Helper T cell (primary cell): ENCODE results near the gene WNK1.

DNA sequence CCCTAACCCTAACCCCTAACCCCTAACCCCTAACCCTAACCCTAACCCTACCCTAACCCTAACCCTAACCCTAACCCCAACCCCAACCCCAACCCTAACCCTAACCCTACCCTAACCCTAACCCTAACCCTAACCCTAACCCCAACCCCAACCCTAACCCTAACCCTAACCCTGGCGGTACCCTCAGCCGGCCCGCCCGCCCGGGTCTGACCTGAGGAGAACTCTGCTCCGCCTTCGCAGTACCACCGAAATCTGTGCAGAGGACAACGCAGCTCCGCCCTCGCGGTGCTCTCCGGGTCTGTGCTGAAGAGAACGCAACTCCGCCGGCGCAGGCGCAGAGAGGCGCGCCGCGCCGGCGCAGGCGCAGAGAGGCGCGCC, 56.2 kb upstream of the IQSEC3 start:
- PRO-cap, 2 experiments = peak in 2 of 2 experiments; most common minus-strand start position 264 of the sequence (in 2)

DNA sequence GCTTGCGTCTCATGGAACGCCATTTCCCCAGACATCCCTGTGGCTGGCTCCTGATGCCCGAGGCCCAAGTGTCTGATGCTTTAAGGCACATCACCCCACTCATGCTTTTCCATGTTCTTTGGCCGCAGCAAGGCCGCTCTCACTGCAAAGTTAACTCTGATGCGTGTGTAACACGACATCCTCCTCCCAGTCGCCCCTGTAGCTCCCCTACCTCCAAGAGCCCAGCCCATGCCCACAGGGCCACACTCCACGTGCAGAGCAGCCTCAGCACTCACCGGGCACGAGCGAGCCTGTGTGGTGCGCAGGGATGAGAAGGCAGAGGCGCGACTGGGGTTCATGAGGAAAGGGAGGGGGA, 47.5 kb upstream of the IQSEC3 start:
- PRO-cap, 2 experiments = no peak in any of the 2 experiments

- PRO-cap, 2 experiments = no peak in any of the 2 experiments
These were observed 38.1 kb downstream of the IQSEC3 start for GRCh38 chr12:104490-105316.

- PRO-cap, 2 experiments = no peak in any of the 2 experiments
These were observed 6.3 kb upstream of the B4GALNT3 start for GRCh38 chr12:453251-454094.

DNA sequence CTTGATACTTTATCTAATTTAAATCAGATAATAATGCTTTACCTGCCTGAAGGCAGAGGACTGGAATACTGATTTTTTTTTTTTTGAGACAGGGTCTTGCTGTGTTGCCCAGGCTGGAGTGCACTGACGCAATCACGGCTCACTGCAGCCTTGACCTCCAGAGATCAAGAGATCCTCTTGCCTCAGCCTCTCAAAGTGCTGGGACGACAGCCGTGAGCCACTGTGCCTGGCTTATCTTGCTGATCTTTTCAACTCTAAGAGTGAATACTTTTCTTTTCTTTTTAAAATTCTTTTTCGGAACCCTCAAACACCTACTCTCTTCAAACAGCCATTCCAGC, 688 bp upstream of the B4GALNT3 start:
- PRO-cap, 2 experiments = no peak in any of the 2 experiments

GRCh38 chr12:461381-462164, 1.8 kb downstream of the B4GALNT3 start:
- PRO-cap, 2 experiments = no peak in any of the 2 experiments

GRCh38 chr12:465955-466595, 6.3 kb downstream of the B4GALNT3 start:
- PRO-cap, 2 experiments = no peak in any of the 2 experiments

GRCh38 chr12:484213-484719, 24.5 kb downstream of the B4GALNT3 start:
- PRO-cap, 2 experiments = no peak in any of the 2 experiments

DNA sequence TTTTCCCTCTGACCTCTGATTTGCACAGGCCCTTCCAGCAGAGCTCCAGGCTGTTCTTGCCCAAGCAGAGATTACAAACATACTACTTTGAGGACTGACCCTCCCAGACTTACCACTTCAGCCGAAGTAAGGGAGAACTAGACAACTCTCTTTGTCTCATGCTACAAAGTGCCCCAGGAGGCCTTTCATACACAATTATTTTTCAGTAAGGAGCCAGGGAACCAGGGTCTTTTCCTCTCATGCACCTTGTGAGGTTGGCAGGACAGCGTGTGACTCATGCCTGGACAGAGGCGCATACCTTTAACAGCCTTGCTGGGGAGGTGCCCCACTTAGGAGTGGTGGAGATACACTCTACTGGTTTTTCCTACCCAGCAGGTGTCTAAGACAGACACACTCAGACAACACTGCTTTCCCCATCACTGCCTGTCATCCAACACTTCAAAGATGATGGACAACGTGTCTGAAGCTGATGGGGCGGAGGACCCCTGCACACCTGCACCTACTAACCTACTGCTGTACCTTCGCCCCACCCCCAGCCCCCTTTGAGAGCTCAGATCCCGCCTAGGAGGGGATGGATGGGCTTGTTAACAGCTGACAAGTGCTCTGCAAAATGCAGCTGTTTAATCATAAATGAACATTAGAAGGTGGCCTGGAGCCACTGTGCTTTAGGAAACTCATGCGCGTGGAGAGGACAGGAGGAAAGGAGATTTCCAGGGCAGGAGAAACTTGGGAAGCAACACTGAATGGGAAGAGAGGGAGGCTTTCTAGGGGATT, 49.1 kb downstream of the B4GALNT3 start:
- PRO-cap, 2 experiments = no peak in any of the 2 experiments

DNA sequence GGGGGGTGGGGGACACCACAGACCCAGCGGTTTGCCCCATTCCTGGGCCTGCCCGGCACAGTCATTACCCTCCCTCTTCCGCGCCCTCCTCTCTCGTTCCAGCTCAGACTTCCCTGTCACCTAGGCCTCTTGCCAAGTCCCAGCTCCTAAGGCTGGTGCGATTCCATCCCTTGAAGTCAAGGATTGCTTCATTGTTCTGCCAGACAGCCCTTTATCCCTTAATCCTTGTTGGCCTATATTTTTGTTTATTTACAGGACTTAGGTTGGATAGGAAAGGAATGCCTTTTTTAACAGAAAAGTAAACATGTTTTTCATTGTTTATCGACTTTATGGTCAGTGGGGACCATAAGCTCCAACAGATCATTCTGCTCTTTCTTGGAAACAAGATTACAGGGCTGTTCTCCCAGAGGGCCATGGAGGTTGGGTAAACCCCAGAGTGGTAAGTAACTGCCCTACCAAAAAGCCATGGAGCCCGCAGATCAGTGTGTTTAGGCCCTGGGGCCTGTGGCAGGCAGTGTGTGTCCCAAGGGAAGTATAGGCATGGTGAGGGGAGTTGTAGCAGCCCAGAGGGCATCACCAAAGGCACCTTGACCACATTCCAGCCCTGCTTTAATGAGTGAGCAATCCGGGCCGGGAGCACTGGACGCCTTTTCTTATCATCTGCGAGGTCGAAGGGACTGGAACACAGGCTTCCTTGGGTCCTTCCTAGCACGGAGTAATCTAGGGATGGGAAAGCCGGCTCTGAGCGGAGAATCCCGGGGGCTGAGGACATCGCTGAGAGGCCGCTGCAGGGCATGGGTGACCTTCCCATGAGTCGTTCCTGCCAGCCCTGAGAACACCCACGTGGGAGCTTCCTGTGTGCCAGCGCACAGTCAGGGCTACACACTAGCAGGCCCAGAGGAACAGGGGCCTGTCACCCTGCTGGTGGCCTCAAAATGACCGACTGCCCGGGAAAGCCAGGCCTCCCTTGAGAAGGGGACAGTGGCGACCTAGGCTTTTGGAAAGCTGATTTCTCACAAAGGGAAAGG, 91.5 kb downstream of the NINJ2 start:
- PRO-cap, 2 experiments = no peak in any of the 2 experiments

- PRO-cap, 2 experiments = no peak in any of the 2 experiments
These were observed 88.4 kb downstream of the NINJ2 start for GRCh38 chr12:574791-575314.

GRCh38 chr12:631871-632929, 31.0 kb downstream of the NINJ2 start:
- PRO-cap, 2 experiments = no peak in any of the 2 experiments

GRCh38 chr12:684509-684723, 21.2 kb upstream of the NINJ2 start:
- PRO-cap, 2 experiments = peak in 1 of 2 experiments; most common plus-strand start chr12:684628 (in 1)

GRCh38 chr12:716414-716949, 35.9 kb upstream of the WNK1 start:
- PRO-cap, 2 experiments = no peak in any of the 2 experiments

DNA sequence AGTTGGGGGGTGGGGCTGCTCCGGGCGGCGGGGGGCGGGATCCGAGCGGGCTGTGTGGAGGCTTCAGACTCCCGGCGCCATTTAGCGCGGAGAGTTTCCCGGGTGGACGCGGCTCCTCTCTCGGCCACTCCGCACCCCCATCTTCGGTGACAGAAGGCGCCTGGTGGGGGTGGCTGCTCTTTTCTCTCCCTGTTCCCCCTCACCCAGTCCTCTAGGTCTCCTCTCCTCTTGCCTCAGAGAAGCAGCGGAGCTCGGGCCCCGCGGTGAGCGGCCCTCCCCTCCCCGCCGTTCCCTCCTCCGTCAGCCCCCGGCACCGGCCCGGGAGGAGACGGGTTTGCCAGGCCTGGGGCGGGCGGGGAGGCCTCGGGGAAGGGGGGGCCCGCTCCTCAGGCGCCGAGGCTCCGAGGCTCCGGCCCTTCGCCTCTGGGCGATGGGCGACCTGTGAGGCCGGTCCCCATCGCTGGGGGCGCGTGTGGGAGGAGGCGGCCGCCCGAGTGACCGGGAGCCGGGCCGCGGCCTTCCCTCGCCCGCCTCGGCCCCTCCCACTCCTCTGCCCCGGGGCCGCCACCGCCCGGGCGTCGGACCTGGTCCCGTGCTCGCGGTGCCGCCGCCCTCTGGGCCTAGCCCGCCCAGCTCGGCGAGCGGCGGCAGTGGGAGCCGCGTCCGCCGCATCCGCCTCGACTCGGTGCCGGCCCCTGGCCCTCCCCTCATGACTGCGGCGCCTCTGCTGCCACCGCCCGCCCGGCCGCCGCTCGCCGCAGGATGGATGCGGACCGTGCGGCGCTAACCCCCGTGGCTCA, at the start of gene WNK1:
Gene WNK1, plus strand, starts transcription at position 66 of the 800 bp plus-strand sequence.
- PRO-cap, 2 experiments = peak in 2 of 2 experiments; most common plus-strand start position 80 of the sequence (in 2); most common minus-strand start position 652 of the sequence (in 2)

DNA sequence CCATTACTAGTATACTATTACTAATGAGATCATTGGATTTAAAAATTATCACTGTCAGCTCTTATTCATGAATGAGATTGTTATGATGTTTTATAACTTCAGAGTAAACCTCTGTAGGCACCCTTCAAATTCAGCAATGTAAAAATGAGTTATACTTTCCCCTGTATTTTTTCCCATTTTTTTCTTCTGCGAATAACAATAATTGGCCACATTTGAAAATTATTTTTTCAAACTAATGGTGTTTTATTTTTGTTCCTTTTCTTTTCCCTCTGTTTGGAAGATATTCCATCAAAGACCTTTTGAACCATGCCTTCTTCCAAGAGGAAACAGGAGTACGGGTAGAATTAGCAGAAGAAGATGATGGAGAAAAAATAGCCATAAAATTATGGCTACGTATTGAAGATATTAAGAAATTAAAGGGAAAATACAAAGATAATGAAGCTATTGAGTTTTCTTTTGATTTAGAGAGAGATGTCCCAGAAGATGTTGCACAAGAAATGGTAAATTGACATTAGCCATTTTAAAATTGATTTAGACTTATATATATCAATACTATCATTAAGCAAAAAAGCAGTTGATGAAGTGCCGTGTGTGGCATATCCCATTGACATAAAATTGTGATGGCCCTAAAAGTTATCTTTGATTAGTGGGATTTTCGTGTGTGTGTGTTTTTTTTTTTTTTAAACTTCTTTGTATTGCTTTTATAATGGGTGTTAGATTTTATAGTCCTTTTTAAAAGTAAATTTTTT, 90.4 kb downstream of the RAD52 start:
- PRO-cap, 2 experiments = no peak in any of the 2 experiments

GRCh38 chr12:1080618-1080839, 89.5 kb downstream of the ERC1 start:
- PRO-cap, 2 experiments = no peak in any of the 2 experiments

DNA sequence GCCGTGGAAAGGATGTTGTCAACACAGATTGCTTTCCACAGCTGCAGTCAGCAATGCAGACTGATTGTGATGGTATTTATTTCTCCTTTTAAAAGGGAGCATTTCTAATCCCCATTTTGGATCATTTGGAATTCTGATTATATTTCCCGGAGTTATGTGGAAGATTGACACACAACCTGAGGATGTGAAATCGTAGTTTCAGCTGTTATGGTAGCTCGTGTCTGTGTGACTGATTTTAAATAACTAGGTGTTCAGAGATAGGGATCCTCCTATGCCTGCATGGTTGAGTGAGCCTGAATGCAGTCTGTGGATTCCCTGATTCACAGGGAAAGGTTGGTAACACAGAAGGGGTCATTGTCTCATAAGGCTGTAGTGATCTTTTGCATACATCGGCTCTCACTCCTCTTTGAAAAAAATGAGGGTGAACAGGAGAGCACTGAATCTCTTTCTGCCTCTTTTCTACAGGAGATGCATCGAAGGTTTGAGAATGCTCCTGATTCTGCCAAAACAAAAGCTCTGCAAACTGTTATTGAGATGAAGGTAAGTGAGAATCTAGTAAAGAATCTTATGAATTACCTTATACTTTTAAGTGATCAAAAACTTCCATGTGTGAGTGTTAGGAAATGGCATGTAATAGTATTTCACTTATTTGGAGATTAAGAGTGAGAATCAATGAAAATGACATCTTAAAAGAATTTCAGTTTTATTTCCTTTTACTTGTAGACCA, 113.4 kb downstream of the ERC1 start:
- PRO-cap, 2 experiments = no peak in any of the 2 experiments

DNA sequence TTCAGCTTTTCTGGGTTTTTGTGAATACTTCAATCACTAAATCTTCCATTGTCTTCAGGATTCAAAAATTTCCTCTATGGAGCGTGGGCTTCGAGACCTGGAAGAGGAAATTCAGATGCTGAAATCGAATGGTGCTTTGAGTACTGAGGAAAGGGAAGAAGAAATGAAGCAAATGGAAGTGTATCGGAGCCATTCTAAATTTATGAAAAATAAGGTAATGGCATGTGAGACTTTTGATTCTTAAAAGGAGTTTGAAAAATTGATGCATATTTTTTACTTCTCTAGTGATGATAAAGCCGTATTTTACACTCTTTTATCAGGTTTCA, 119.1 kb downstream of the ERC1 start:
- PRO-cap, 2 experiments = no peak in any of the 2 experiments

DNA sequence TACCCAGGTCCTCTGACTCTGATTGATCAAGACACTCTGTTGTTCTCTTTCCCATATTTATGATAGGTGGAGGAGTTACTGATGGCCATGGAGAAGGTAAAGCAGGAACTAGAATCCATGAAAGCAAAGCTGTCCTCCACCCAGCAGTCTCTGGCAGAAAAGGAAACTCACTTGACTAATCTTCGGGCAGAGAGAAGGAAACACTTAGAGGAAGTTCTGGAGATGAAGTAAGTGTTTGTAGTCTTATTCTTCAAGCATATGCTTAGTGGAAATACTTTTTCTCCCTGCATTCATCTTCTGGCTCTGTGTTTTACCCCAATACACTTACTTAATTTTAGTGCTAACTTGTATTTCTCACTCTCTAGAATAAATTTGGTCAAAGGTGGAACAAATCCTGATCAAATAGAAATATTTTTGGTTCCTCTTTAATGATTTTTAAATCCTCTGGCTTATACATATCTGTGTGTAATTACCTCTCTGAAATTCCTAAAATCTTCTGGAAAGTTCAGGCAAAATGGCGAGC, 298.8 kb downstream of the ERC1 start:
- PRO-cap, 2 experiments = no peak in any of the 2 experiments